NB4 (cell line): ENCODE results near the gene P2RX7.

DNA sequence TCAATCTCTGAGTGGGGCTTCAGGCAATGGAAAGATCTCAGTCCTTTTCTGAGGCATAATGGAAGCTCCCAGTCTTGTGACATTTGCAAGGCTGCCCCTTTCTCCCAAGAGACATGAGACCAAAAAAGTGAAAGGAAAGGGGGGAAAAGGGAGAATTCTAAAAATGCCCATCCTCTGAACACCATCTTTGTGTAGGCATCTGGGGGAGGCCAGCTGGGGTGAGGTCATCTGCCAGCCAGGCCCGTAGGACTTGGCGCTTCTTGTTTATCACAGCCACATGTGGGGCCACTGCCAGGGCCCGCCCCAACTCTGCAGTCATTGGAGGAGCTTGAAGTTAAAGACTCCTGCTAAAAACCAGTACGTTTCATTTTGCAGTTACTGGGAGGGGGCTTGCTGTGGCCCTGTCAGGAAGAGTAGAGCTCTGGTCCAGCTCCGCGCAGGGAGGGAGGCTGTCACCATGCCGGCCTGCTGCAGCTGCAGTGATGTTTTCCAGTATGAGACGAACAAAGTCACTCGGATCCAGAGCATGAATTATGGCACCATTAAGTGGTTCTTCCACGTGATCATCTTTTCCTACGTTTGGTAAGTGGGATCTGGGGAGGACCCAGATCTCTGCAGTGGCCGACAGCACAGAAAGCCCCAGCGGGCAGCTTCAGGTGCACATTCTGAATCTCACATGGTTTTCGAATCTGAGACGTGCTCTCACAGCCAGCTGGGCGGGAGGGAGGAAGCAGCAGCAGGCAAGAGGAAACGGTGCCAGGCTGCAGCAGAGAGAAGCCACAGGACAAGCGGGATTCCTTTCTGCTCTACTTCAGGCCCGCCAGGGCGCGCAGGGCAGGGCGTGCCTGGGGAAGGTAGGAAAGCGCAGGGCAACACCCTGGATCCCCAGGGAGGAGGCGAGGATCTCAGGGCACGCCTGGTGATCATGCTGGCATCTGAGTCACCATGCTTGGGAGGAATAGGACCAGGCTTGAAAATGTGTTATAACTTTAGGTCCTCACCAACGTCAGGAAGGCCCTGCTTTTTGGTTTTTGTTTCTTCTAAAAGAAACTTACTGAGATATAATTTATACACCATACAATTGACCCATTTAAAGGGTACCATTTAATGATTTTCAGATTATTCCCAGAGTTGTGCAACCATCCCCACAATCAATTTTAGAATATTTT is at the start of gene P2RX7:
Gene P2RX7 (plus strand): TSS at position 363 of the 1,169 bp plus-strand sequence.
- RRBS = no CpG with 5 or more reads among the region's 26 CpGs

GRCh38 chr12:121210684-121211214 is 820 bp downstream of the P2RX4 start:
- RRBS = no CpG with 5 or more reads among the region's 13 CpGs

DNA sequence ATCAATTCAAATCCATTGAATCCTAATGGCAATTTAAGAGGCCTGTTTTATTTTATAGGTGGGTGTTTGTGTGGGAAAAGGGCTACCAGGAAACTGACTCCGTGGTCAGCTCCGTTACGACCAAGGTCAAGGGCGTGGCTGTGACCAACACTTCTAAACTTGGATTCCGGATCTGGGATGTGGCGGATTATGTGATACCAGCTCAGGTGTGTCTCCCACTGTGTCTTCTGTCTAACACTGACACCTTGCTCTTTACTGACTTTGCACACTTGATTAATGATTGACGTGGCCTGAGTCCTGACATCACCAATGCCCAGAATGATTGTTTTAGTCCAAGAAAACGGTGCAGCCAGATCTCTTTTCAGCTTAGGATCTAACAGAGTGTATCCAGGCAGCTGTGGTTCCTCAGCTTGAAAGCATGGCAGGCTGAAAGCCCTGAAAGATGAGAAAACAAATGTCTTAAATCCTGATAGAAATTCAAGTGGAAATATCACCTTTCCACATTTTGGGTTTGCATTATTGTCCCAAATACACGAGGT is 7.2 kb downstream of the P2RX4 start:
- RRBS = no CpG with 5 or more reads among the region's 9 CpGs

GRCh38 chr12:121219172-121219623 is 9.3 kb downstream of the P2RX4 start:
- RRBS = no CpG with 5 or more reads among the region's 6 CpGs

DNA sequence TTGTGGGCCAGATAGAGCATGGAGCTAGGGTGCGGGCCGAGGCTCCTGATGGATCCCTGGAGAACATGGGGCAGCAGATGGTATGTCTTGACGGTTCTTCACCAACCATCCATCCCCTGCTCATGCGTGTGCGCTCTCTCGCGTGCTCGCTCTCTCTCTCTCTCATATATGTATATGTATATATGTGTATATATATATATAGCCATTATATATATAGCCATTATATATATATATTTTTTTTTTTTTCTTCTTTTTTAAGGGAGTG is 20.8 kb downstream of the P2RX4 start:
- RRBS = no CpG with 5 or more reads among the region's 8 CpGs

- RRBS = no CpG with 5 or more reads among the region's 20 CpGs
Measured at GRCh38 chr12:121233312-121234176, 23.6 kb downstream of the P2RX4 start.

GRCh38 chr12:121282207-121282637 is 14.3 kb downstream of the CAMKK2 start:
- RRBS = no CpG with 5 or more reads among the region's 6 CpGs

- RRBS = under 1% methylated on average over 13 of the region's 56 CpGs
Measured at GRCh38 chr12:121400240-121401403, 704 bp downstream of the RNF34 start.

DNA sequence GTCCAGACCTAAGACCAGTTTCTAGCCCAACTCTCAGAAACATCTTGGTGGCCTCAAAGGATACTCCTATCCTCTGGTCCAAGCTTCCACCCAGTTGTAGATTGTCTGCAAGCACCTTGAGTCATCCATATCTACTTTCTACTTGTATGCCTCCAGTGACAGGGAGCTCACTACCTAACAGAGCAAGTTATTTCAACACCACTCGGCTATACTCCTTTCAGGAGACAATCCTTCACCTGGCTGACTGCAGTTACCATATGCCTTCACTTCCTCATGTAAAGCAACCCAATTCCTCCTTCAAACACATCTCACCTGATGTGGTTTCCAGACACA is 49.5 kb downstream of the KDM2B start:
- RRBS = no CpG with 5 or more reads among the region's 1 CpG

GRCh38 chr12:121582072-121582608 is 1.3 kb upstream of the KDM2B start:
- RRBS = no CpG with 5 or more reads among the region's 11 CpGs

- RRBS = no CpG with 5 or more reads among the region's 11 CpGs
Measured at GRCh38 chr12:121625077-121625353, 44.2 kb upstream of the KDM2B start.

DNA sequence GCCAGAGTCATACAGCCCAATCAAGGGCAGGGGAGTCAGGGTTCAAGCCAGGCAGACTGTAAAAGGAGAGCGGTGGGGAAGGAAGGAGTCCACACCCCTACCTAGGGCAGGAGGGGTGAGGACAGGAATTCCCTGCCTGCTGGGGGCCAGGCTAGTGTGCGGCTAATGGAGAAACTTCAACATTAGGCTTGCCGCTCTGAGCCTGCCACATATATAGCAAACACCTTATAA is 31.0 kb downstream of the MORN3 start:
- RRBS = no CpG with 5 or more reads among the region's 3 CpGs

- RRBS = no CpG with 5 or more reads among the region's 7 CpGs
Measured at GRCh38 chr12:121717022-121717542, 4.5 kb downstream of the TMEM120B start.

DNA sequence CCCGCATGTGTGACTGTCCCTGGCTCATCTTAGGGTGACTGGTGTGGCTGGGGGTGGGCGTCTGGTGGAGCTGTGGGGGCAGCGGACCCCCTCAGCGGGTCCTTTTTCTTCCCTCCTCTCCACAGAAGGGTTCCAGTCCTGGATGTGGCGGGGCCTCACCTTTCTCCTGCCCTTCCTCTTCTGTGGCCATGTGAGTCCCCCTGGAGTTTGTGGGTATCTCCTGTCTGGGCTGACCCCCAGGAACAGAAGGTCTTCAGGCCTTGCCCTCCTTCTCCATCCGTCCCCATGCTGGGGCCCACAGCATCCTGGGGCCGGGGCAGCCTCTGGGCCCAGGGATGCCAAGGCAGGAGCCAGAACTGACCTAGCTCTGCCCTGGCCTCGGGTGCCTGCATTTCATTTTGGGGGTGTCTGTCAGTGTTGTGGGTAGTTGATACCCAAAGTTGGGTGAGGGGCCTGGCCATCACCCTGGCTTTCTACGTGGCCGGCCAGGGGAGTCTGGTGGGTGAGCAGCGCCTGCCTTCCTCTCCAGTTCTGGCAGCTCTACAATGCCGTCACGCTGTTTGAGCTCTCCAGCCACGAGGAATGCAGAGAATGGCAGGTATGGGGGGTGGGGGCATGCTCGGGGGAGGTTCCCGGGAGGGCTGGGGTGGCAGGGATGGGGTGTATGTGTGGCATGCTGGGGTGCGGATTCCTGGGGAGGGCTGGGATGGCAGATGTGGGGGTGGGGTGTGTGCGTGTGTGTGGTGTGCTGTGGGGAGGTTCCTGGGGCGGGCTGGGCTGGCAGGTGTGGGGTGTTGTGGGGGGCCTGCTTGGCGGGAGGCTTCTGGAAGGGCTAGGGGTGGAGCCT is 18.7 kb downstream of the RHOF start:
- RRBS = no CpG with 5 or more reads among the region's 20 CpGs

- RRBS = no CpG with 5 or more reads among the region's 6 CpGs
Measured at GRCh38 chr12:121776543-121776842, 17.0 kb downstream of the RHOF start.

GRCh38 chr12:121787713-121788152 is 5.8 kb downstream of the RHOF start:
- RRBS = no CpG with 5 or more reads among the region's 4 CpGs

GRCh38 chr12:121802982-121803730 is 653 bp upstream of the SETD1B start:
- RRBS = under 1% methylated on average over 36 of the region's 68 CpGs

DNA sequence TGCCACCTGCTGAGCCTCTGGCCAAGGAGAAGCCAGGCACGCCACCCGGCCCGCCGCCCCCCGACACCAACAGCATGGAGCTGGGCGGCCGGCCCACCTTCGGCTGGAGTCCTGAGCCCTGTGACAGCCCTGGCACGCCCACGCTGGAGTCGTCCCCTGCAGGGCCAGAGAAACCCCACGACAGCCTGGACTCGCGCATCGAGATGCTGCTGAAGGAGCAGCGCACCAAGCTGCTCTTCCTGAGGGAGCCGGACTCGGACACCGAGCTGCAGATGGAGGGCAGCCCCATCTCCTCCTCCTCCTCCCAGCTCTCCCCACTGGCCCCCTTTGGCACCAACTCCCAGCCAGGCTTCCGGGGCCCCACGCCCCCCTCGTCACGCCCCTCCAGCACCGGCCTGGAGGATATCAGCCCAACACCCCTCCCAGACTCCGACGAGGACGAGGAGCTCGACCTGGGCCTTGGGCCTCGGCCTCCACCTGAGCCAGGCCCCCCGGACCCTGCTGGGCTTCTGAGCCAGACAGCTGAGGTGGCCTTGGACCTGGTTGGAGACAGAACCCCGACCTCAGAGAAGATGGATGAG is 6.5 kb downstream of the SETD1B start:
- RRBS = 91% methylated on average over 9 of the region's 31 CpGs

DNA sequence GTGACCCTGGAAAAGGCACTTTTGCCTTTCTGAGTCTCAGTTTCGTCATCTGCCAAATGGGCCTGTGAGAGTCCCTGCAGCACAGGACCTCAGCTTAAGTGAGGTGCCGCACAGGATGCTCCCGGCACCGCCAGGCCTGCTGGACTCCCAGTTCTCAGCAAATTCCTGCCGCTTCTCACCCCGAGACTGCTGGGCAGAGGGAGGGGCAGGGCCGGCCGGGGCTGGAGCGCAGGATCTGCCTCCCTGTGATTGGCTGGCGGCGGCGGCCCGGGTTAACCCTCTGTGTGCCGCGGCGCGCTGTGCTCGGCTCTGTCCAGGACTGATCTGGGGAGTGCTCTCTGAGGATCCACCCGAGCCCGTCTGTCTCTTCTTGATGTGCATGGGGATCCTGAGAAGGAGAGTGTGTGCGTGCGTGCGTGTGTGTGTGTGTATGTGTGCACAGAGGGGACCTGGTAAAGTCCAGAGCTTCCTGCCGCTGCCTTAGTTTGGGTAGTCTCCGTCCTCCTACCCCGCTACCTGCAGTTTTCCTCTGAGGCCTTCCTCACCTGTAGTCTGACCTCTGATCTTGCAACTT is 8.6 kb downstream of the SETD1B start:
- RRBS = 89% methylated on average over 8 of the region's 26 CpGs

GRCh38 chr12:121819267-121819883 is 15.6 kb downstream of the SETD1B start:
- RRBS = no CpG with 5 or more reads among the region's 21 CpGs